Ovary (tissue), 7 donors: ENCODE measurements around a stretch of chr11.

DNA sequence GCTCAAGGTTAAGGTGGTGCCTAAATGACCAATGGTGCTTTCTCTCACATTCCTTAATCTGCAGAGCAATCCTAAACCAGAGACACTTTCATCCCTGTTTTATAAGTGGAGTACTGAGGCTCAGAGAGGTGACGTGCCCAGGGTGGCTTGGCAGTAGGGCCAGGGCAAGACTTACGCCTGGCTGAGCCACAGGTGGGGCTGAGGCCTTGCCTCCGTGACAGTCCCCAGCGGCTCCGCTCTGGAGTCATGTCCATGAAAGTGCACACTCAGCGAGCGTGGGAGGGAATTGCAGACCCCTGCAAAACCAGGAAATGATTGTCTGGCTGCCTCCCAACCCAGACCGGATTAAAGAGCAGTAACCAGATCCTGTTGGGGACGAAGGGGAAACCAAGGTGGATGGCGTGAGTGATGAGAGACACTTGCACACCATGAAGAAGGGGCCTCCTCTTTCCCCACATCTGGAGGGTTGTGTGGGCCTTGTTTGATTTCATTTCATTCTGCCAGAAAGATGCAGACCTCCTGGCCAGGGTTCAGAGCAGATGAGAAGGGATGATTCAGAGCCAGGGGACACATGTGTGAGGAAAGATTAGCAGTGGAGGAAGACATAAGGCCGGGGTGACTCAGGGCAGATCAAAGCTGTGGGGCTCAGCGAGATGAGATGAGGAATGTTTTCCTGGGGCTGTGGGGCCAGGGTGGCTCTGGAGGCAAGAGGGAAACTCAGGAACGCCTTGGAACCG lies 29.7 kb upstream of the LRRC32 start:
- PRO-cap, 7 experiments, result no peak in any of the 7 experiments
- RAMPAGE, long total RNA, 2 experiments, result no peak in any of the 2 experiments

- PRO-cap, 7 experiments, result no peak in any of the 7 experiments
- RAMPAGE, long total RNA, 2 experiments, result no peak in any of the 2 experiments
These were observed 51.2 kb upstream of the LRRC32 start for GRCh38 chr11:76721713-76722243.

GRCh38 chr11:76806878-76807954 lies 24.1 kb downstream of the TSKU start:
- PRO-cap, 7 experiments, result peak in 1 of 7 experiments; most common plus-strand start chr11:76807708 (in 1)
- RAMPAGE, long total RNA, 2 experiments, result no peak in any of the 2 experiments

DNA sequence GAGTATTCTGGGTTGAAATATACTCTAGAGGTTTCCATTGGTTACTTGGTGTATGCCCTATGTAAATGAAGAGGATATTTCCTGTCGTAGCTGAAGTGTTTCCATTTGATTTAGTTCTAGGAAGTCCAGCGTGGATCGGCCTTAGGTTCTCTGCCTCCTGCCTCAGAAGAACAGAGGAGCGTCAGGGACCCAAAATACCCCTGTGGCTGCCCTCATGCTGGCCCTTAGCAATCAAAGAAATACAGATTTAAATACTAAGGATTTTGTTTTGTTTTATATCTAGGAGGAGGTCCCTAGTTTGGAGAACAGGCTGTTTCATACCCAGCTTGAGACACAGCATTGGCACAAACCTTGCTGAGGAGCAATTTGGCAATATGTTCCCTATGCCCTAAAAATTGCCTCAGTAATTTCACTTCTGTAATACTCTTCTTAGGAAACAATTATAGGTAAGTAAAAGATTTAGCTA lies 36.9 kb downstream of the TSKU start:
- PRO-cap, 7 experiments, result no peak in any of the 7 experiments
- RAMPAGE, long total RNA, 2 experiments, result no peak in any of the 2 experiments

DNA sequence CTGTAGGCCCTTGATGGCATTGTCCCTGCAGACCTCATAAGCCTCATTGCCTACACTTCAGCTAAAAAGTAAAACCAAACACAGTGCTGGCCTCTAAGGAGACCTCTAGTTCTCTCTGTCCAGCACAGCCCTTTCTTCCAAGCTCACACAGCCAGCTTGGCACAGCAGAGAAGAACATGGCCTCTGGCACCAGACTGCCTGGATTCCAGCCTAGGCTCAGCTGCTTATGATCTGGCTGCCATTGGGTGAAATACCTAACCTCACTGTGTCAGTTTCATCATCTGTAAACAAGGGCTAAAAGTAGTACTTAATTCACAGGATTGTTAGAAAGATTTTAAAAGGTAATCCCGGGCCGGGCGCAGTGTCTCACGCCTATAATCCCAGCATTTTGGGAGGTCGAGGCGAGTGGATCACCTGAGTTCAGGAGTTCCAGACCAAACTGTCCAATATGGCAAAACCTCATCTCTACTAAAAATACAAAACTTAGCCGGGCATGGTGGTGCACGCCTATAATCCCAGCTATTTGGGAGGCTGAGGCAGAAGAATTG lies 9.9 kb upstream of the ACER3 start:
- PRO-cap, 7 experiments, result no peak in any of the 7 experiments
- RAMPAGE, long total RNA, 2 experiments, result no peak in any of the 2 experiments

DNA sequence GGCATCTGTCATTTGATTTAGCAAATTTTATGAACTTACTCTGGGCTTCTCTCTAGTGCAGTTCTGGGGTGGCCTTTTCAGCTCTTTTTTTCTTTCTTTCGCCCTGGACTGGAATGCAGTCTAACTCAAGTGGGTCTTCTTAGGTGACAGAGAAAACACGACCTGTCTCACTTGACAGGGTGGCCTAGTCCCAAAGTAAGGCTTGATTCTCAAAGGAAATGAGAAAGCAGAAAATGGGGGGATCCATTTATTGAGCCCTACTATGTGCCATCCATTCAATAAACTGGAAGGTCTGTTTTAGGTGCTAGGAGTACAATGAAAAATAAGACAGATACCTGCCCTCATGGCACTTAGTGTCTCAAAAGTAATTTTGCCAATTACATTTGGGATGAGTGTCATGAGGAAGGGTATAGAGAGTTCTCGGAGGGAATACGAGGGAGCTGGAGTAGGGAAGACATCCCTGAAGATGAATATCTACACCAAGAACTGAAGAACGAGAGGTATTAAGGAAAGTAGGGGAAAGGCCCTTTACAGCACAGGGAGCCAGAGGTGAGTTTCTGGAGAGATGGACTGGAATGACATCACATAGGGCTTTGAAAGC lies 6.4 kb upstream of the B3GNT6 start:
- PRO-cap, 7 experiments, result no peak in any of the 7 experiments
- RAMPAGE, long total RNA, 2 experiments, result no peak in any of the 2 experiments

DNA sequence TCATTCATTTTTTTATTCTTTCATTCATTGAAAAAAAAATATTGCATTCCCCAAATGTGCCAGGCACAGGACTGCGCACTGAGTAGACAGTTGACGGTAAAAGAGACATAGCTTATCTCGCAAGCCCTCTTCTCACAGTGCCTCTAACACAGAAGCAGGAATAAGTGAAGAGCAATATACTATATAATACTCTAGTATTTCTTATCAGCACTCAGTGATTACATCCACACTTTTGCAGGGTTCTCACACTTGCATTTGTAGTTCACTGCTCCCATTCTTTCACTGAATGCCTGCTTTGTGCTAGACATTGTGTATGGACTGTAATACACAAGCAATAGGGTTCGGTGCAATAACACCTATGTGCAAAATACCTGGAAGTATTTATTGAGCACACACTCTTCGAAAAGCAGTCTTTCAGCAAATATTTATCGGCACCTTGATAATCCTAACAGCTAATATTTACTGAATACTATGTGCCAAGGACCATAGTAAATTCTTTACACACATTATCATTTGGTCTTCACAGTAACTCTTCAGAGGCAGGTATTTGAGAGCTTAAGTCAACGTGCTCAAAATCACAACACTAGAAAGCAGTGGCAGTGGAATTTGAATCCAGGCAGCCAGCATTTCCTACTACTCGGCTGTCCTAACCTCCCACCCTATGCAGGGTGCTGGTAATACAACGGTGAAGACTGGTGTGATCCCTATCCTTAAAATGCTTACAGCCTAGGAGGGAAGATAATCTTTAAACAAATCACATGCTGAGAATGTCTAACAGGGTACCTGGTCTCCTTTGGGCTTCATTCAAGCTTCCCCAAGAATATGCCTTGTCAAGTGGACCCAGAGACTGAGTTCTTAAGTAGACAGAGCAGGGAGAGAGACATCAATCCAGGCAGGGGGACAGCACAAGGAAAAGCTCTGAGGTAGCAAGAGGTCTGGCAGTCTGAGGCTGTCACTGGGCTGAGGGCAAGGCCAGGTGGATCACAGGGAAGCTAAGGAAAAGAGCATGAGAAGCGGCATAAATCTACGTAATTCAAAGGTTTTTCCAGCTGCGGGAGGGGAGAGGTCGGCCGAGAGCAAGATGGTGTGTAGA lies 2.3 kb downstream of the B3GNT6 start:
- PRO-cap, 7 experiments, result no peak in any of the 7 experiments
- RAMPAGE, long total RNA, 2 experiments, result no peak in any of the 2 experiments

- PRO-cap, 7 experiments, result peak in 1 of 7 experiments; most common minus-strand start chr11:77082915 (in 1)
- RAMPAGE, long total RNA, 2 experiments, result no peak in any of the 2 experiments
These were observed 16.2 kb downstream of the CAPN5 start for GRCh38 chr11:77082848-77083480.

- PRO-cap, 7 experiments, result no peak in any of the 7 experiments
- RAMPAGE, long total RNA, 2 experiments, result no peak in any of the 2 experiments
These were observed 6.9 kb upstream of the OMP start for GRCh38 chr11:77095650-77096316.

GRCh38 chr11:77096551-77096981 lies 6.1 kb upstream of the OMP start:
- PRO-cap, 7 experiments, result no peak in any of the 7 experiments
- RAMPAGE, long total RNA, 2 experiments, result no peak in any of the 2 experiments

GRCh38 chr11:77174920-77175539 lies 47.0 kb downstream of the MYO7A start:
- PRO-cap, 7 experiments, result no peak in any of the 7 experiments
- RAMPAGE, long total RNA, 2 experiments, result start-site peak on the plus strand in 2 of 2 experiments, at chr11:77175227-77175365 at its widest, 22 reads per replicate

DNA sequence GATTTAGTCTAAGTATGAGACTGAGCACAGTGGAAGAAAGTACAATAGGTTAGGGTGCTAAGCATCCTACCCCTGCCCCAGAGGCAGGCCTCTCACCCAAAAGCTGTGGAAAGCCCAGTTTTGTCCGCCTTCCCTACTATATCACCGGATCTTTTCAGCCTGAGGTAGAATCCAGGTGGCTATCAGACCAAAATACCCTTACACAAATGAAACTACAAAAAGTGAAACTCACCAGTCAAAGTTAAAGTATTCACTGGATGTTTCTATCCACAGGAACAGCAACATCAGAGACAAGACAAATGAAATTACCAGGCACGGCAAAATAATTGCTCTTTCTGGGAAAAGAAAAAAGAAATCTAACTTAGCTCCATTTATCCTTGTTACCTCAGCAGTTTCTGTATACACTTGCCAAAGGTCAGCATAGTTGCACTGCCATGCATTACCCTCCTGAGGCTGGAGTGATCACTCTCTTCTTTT lies 16.6 kb downstream of the GDPD4 start:
- PRO-cap, 7 experiments, result no peak in any of the 7 experiments
- RAMPAGE, long total RNA, 2 experiments, result no peak in any of the 2 experiments

GRCh38 chr11:77472221-77472704 lies 1.6 kb downstream of the PAK1 start:
- PRO-cap, 7 experiments, result peak in 1 of 7 experiments; most common plus-strand start chr11:77472470 (in 1)
- RAMPAGE, long total RNA, 2 experiments, result no peak in any of the 2 experiments

DNA sequence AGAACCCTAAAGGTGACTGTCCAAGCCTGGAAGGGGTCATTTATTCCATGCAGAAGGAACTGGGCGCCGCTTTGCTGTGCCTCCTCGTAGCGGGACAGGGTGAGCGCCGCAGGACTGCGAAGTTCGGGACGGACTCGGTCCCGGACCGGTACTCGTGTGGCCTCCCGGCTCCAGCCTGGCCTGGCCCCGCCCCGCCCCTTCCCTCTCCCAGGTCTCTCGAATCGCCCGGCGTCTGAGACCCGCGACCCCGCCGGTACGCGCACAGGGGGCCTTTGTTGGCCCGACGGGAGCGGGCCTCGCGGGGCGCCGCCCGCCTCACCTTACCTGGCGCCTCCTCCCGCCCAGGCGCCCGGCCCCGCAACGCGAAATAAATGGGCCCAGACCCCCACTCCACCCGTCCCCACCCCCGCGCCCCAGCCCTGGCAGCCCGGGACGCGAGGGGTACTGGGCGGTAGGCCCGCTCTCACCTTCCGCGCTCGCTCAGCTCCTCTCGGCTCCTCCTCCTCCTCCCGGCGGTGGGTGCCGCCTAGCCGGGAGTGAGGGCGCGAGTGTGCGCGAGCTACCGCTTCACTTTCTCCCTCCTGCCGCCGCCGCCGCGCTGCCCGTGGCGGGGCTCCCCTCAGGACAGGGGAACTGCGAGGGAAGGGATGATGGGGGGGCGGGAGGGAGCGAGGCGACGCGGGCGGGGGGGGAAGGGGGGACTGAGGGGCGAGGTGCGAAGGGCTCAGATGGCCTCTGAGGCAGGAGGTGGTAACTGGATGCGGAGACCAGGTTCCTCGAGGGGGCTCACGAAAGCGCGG lies 609 bp downstream of the PAK1 start:
- PRO-cap, 7 experiments, result peak in 7 of 7 experiments; most common plus-strand start position 264 of the sequence (in 7); most common minus-strand start position 177 of the sequence (in 6)
- RAMPAGE, long total RNA, 2 experiments, result start-site peak on the minus strand in 2 of 2 experiments, centred at positions 510 to 634 of the sequence, 148 to 573 reads per replicate

- PRO-cap, 7 experiments, result no peak in any of the 7 experiments
- RAMPAGE, long total RNA, 2 experiments, result no peak in any of the 2 experiments
These were observed 1.3 kb upstream of the PAK1 start for GRCh38 chr11:77475134-77475700.

GRCh38 chr11:77636602-77637334 lies 826 bp downstream of the CLNS1A start:
- PRO-cap, 7 experiments, result no peak in any of the 7 experiments
- RAMPAGE, long total RNA, 2 experiments, result no peak in any of the 2 experiments

DNA sequence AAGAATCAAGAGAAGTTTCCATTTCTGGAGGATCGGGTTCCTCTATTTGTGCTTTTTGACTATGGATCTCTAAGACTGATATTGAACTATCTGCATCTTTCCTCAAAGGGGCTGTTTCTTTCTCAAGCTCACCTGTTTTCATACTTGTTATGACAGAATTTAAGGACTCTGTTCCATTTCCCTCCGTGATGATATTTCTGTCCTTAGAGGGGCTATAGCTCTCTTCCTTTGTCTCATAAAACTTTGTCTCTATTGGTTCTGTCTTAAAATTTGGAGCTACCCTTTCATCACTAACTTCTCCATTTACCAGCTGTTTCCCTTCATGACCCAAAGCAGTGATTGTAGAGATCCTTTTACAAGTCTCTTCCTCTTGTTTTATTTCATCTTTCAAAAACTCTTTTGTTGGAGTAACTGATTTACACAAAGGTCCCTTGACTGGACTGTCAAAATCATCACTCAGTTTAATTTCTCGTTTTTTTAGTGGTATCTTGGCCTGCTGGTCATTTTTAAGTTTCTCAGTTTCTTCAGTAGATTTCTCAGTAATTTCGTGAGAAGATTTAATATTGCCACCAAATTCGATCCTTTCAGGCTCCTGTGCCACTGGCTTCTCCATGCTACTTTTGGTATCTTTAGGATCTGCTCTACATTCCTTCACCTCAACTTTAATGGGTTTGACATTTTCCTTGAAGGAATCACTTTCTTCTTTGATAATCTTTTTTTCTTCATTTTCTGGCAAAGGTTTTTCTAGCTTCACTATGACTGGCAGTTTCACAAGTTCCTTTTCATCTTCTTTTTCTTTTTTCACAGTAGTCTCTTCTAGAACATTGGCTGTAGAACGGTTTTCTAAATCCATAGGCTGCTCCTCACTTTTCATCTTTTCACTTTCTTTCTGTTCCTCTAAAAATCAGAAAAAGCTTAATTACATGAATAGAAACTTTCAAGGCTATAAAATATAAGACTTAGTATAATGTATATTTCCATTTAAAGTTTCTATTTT lies 64.3 kb upstream of the CLNS1A start:
- PRO-cap, 7 experiments, result no peak in any of the 7 experiments
- RAMPAGE, long total RNA, 2 experiments, result no peak in any of the 2 experiments

DNA sequence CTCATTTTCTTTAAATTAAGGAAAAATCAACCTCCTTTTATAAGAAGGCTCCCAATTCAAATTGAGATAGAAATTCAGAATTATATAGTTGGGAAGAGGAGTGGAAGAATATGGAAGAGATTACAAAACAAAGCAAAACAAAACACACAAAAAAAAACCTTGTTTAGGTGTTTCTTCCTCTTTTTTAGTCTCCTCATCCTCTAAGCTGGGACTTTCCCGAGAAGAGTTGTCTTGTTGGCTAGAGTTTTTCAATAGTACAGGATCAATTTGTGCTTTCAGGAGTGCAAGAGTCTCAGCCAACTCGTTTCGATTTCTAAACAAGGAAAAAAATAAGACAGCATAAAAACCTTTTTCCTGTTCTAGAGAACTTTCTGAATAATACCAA lies 87.8 kb upstream of the CLNS1A start:
- PRO-cap, 7 experiments, result no peak in any of the 7 experiments
- RAMPAGE, long total RNA, 2 experiments, result no peak in any of the 2 experiments

DNA sequence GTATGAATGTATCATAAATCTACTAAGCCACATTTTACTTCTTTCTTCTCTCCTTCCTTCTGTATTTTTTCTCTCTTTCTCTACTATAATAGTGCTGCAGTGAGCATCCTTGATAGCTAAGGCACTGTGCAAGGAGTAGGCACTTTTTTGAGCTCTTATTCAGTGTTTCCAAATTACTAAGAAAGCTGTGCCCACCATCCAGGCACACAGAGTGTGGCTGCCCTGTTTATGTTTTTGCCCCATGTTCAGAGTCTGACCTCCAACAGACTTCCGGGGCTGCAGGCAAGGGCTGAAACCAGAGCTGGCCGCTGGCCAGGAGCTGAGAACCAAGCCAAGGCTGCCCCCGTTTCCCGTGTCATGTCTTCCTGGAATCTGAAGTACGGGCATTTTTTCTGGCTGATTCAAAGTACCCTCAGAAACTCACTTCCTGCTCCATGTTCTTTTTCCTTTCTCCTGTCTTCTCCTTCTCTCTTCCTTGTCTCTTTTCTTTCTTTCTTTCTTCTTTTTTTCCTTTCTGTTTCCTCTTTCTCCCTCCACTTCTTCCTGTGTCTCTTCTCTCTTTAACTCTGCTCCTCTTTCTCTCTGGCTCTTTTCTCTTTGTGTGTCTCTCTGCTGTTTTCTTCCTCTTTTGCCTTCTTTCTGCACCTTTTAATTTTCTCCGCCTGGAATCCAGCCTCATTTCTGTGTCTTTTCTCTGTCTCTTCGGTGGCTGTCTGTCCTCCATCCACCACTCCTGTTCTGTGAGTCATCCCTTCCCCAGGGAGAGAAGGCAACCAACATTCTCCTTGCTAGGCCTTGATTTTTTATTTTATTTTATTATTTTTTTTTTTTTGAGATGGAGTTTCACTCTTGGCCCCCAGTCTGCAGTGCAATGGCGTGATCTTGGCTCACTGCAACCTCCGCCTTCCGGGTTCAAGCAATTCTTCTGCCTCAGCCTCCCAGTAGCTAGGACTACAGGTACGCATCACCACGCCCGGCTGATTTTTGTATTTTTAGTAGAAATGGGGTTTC lies 17.1 kb upstream of the KCTD14 start:
- PRO-cap, 7 experiments, result peak in 1 of 7 experiments; most common plus-strand start position 355 of the sequence (in 1); most common minus-strand start position 224 of the sequence (in 1)
- RAMPAGE, long total RNA, 2 experiments, result no peak in any of the 2 experiments

GRCh38 chr11:78168532-78169740 lies 19.5 kb downstream of the KCTD21 start:
- PRO-cap, 7 experiments, result peak in 5 of 7 experiments; most common plus-strand start chr11:78169245 (in 1); most common minus-strand start chr11:78169221 (in 3)
- RAMPAGE, long total RNA, 2 experiments, result no peak in any of the 2 experiments